A673 (cell line): ENCODE measurements around the gene C9orf72.

- PRO-cap = bidirectional peak, plus-strand start at chr9:27573555, minus-strand start at chr9:27573446; bidirectional peak, plus-strand start at chr9:27573977, minus-strand start at chr9:27573751
These were observed at the start of gene C9orf72 for GRCh38 chr9:27573344-27574243. Gene C9orf72 (minus strand): TSS chr9:27573481.

DNA sequence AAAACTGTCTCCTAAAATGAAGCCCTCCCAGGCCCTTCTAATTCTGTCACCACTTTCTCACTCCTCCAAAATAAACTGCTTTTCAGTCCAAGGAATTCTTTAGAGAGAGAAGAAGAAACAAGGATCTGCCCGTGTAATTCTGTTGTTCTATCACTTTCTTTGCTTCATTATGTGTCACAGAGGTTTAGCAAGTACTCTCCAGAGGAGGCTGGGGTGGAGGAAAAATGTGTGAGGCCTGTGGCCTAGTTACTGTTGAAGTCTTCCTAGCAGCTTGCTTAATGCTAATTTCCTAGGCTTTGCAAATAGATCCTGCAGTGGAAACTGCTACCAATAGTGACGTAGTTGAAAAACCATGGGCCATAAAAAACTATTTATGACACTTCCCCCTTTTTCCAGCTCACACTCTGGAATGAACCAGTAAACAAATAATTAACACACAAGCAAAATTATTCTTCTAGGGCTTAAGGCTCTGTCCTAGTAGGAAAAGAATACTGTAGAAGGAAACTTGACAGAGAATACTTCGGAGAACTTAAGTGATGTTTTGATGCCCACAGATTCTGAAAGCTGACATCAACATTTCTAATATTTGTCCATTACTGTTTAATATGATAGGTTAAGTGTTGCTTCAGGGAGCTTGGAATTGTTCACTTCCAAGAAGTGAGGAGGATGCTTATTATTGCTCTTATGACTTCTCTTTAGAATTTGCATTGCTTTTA is 27.0 kb upstream of the C9orf72 start:
- PRO-cap = no peak

GRCh38 chr9:27844722-27845083 is 271.4 kb upstream of the C9orf72 start:
- PRO-cap = no peak

DNA sequence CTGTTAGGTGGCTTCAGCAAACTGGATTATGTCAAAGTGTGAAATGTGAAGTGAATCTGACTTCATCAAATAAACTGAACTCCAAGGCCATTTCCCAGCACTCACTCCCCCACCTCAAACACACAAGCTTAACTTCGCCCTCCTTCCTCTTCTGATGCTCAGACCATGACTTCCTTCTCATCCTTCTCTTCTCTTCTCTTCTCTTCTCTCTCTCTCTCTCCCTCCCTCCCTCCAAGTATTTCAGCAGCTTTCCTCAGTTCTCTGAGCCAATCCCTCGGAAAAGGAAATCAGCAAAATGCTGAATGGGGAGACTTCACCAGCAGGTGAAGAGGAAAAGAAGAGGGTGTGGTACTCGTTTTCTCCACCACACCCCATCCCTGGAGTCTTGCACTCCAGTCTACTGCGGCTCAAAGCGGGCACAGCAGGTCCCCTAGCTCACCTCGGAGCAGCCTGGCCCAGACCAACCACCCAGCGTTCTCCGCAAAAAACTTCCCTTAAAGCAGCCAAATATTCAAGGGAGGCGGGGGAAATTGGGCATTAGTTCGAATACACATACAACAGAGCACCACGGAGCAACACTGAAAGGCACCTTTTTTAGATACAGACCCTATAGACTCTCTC is 1.9 kb downstream of the LINGO2 start:
- PRO-cap = bidirectional peak, plus-strand start at position 395 of the sequence, minus-strand start at position 167 of the sequence; bidirectional peak, plus-strand start at position 537 of the sequence, minus-strand start at position 480 of the sequence

DNA sequence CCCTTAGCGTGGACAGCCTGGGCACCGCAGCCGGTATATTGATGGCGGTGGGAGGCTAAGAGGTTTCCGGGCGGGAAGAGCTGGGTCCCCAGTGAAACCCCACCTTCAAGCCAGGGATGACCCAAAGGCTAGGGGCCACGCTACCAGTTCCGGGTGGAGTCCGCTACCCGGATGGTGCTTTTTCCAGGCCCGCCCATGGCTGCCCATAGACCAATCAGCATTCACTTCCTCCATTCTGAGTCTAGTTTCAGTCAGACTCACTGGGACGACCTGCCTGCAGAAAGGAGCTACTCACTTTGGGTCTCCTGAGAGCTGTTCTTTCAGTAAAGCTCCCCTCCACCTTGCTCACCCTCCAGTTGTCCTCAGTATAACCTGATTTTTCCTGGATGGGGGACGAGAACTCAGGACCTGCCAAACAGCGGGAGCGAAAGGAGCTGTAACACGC is 1361.5 kb upstream of the LINGO2 start:
- PRO-cap = no peak

DNA sequence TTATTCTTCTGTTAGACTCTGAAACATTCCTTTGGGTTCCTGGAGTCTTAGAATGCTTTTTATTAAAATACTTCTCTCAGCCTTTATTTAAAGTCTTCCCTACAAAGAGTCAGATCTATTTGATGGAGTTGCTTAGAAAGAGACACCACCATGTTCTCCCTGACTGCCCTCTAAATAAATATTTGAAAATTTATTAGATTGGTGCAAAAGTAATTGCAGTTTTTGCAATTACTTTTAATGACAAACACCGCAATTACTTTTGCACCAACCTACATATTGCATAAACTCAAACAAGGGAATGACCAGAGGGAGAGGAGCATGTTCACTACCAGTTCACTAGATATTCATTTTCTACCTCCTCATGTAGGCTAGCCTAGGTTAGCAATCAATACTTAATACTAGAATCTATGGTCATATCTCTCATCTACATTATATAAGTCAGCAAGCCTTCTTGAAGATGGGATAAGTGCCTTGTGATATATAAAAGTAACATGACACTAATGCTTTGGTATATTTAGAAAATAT is 1557.6 kb upstream of the LINGO2 start:
- PRO-cap = no peak

DNA sequence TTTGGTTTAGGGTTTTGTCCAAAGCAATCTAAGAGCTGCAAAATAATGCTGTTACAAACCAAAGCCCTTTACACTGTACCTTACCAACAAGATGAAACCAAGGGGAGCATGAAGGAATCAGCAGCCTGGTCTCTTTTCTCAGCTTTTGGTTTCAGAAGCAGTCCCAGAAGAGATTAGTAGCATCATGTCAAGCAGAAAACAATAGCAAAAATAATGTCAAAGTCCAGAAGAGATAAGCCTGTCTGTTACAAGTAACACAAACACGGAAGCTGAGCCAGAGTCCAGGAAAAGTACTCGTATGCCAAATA is 379.9 kb upstream of the ACO1 start:
- PRO-cap = no peak

DNA sequence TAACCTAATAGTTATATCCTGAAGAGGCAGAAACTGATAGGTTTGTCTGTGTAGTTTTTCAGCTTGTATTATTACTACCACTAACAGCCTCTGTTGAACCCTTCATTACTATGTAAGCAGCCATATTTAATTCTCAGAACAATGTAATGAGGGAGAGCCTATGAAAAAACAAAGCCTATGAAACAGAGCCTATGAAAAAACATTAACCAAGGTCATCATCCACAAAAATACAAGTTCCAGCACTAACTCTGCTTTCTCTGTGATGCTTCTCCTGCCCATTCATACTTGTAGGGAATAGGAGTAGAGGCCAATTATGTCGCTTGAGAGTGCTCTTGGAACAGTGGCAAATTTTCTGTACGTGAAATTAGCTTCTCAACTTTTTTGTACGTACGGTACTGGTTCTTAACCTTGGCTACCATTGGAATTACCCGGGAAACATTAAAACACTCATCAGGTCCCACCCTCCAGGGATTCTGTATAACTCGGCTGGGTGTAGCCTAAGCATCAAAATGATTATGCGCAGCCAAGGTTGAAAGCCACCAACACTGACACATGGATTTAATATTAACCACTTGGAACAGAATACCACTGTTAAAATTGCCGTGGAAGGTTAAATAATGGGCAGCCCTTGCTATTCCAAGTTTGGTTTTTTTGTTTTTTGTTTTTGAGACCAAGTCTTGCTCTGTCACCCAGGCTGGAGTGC is 17.3 kb downstream of the DNAJA1 start:
- PRO-cap = no peak

GRCh38 chr9:33043322-33044040 is 18.4 kb downstream of the DNAJA1 start:
- PRO-cap = no peak

DNA sequence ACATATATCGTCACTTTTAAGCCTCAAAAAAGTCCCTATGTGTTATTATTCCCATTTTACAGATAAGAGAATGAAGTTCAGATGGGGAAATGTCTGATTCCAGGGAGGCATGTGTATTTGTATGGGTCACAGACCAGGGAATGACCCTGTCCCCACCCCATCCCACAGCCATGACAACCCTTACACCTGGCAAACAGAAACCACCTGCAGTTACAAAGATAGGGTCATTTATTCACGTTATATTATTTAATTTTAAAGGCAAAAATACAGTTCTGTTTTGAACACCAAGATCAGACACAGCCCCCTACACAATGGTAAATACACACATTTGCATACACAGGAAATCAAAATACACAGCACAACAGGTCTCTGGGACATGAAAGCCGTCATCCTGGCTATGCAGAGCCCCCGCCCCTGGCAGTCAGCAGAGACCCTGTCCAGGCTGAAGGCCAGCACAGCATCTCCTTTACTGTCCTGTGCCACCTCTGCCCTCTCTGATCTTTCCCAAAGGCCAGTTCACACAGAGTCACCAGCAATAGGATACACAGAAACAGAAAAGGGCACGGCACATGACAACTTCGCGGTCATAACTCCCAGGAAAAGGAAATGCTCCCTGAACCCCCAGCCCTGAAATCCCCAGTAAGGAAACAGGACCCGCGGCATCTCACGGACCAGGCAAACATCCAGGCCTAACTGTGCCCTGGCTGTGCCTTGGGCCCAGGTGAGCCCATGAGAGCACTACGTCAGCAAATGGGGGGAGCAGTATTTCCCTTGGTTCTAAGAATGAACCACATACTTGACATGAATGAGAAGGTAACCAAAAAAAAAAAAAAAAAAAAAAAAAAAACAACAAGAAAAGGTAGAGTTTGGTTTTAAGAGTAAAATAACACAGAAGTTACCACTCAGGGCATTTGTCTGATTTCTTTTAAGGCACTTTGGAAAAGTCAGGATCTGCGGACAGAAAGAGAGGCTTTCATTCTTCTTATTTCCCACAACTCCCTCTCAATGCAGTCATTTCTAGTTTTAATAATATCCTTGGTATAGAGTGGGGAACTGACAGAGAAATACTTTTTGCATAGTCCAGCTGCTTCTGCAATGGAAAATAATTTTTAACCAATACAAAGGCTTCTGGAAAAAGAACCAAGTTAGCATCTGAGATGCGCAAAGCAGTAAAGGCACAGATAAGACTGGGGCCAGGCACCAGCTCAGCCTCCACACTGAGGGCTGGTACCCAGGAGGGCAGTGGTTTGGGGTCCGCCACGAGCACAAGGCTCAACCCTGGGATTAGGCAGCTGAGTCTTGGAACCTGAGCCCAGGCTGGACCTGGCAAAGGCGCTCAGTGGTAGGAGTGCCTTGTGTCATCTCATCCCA is 34.4 kb upstream of the SMU1 start:
- PRO-cap = no peak

DNA sequence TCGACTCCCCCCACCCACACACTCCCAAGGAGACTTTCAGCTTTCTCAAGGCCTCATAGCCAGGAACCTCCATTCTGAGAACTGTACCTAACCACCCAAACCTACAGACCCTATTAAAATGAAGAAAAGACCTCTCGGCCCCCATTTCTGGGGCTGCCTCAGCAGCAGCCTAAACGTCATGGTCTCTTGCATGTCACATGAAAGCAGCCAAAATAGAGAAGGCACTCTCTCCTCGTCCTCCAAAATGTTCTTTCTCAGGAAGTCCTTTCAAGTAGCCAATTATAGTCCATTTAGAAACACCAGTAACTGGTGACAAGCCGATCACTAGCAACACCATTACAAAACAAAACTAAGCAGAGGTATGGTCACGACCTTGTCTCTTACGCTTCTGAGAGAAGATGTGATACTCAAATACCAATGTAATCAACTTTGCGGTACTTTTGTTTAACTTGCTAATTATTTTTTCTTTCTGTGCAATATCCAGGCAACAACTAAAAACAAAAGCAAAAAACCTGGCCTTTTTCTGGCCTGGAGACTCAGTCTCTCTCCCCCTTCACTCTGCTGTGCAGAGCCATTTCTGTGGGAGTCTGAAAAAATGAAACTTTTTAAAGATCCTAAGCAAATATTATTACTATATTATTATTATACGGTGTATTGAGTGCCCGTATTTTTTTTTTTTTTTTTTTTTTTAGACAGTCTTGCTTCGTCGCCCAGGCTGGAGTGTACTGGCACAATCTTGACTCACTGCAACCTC is 2.7 kb downstream of the B4GALT1 start:
- PRO-cap = no peak

DNA sequence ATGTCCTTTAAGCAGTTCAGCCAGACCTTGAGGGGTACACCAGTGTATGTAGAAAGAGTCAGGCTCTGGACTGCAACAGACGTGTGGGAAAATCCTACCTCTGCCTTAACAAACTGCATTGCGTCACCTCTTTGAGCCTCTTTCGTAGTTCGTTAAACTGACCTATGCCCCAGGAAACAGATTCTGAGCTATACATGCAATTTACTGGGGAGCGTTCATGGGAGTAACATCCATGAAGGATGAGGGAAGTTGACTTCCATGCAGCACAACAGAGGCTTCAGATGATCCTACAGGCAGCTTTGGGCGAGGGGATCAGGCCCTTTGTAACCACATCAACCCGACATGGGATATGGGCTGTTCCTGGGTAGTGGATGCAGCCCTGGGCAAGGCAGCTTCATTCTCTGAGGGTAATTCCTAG is 4.2 kb downstream of the SPINK4 start:
- PRO-cap = no peak

DNA sequence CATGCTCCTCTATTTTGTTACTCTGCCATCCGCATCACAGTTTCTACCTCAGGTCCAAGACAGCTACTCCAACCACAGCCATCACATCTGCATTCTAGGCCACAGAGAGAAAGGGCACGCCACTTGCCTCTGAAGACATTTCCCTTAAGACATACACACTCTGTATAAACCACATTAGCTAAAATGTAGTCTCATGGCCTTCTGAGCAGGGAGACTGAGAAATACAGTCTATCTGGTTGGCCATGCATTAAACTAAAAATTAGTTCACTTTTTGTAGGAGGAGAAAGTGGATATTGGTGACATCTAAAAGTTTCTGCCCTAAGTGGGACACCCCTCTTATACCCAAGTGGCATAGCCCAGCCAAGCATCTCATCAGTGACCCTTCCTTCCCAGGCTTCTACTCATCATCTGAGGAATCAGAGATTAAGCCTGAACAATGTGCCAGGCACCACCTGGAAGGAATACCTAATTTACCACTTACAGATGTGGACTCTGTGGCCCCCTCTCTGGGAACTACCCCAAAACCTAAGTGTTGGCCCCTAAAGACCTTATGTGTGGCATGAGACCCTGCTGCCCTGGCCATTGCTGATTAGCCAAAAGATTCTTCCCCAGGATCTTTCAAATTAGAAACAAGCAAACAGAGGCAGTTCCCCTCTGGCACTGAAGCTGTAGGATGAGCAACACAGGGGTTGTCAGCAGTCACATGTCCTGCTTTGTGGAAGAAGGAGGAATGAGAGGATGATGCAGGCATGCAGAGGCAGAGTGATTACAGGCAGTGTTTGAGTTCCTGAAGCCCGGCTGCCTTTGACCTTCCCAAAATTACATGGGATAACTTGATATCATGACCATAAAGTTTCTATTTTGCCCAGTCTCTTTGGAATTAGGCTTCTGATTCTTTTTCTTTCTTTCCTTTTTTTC is 10.4 kb downstream of the SPINK4 start:
- PRO-cap = no peak

GRCh38 chr9:33289231-33289971 is 915 bp upstream of the NFX1 start:
- PRO-cap = no peak

DNA sequence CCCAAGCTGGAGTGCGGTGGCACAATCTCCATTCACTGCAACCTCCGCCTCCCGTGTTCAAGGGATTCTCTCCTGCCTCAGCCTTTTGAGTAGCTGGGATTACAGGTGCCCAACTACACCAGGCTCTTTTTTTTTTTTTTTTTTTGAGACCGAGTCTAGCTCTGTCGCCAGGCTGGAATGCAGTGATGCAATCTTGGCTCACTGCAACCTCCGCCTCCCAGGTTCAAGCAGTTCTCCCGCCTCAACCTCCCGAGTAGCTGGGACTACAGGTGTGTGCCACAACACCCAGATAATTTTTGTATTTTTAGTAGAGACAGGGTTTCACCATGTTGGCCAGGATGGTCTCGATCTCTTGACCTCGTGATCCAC is 20.0 kb downstream of the AQP7 start:
- PRO-cap = no peak

DNA sequence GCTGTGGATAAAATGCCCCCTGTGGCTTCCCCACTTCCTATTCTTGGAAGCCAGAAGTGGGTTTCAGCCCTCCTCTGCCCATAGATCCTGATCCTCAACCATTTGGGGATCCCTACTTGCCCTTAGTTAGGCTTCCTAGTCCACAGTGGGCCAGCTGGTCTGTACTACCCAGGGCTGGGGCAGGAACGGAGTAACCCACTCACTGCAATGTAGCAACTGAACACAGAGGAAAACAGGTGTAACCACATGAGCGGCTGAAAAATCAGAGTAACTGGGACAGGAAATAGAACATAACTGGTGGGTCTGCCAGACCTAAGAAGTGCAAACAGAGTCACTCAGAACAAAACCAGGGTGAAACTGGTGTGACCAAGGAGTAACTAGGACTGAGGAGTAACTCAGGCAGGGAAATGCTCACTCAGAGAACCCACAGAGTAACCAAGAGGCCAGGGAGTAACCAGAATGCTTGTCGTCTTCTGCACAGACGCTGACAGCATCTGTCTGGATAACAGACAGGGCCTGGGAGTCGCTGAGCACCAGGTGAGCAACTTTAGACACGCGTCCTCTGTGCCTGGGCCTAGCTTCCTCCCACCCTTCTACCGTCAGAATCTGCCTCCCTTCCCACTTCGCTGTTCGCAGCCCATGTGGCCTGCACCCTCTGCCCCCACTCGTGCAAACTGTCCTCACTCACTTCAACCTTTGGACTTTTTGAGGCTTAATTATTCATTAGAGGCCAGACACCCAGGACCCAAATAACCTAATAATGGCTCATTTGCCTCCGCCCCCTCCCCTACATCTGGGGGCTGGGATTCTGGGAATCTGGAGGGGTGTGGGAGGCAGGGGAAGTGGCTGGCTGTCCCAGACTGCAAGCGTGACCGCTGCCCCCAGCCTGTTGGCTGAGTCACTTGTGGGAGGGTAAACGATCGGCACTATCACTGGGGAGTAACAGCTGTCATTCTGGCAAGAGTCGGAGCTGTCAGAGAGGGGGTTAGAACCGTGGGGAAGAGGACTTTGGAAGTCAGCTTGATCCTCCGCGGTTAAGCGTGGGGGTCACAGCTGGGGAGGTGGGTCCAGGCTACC is 797 bp downstream of the AQP3 start:
- PRO-cap = no peak

- PRO-cap = no peak
These were observed 114.5 kb downstream of the UBAP2 start for GRCh38 chr9:33934213-33934606.

DNA sequence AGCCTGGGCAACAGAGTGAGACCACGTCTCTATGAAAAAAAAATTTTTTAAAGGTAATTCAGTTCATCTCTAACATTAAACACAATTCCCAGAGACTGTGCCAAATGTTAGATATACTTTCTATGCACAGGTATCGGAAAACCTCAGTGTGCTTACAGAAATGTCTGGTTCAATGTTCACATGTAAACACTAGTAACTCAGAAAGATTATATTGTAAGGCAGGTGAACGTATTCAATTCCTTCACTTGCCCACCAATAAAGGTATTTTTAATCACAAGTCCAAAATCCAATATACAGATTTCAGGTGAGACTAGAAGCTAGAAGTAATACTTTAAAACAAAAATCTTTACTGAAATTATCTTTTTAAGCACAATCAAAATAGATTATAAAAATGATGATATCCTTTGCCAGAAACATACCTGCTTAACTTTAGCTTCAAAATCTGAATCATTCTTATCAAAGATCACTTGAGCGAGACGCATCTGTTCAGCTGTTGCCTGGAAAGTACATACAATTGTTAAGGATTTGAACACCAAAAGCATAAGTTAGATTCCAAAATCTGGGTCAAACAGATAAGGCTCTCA is 50.2 kb downstream of the UBAP2 start:
- PRO-cap = no peak

DNA sequence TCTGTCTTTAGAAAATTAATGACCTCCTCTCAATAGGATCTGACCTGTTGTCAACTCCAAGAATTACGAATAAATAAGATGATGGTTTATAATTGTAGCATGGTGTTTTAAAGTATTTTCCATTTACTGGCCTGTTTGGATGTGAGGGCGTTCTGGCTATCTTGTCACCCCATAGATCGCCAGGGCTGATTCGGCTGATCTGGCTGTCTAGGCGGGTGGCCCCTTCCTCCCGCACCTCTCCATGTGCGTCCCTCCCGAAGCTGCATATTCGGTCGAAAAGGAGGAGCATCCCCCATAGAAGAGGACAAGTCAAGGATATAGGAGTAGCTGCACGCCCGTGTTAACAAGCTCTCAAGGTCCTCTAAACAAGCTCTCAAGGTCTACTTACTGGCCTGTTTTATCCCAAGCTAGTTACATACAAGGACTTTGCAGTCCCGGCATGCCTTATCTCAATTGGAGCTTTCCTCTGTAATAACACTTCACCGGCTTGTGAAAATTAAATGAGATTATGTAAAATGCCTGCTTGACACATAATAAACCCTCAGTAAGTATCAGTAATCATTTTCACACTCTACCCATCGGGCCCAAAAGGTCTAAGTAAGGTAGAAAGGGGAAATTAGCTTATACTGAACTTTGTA is 1.3 kb upstream of the UBAP2 start:
- PRO-cap = no peak

- PRO-cap = no peak
These were observed 20.5 kb upstream of the UBAP1 start for GRCh38 chr9:34158170-34158931.